NT2/D1 (cell line): ENCODE measurements around the gene ZCCHC12.

GRCh38 chrX:114040231-114040545 is 543.7 kb upstream of the HTR2C start:
- RRBS, 2 experiments = no CpG with 5 or more reads among the region's 8 CpGs

- RRBS, 2 experiments = no CpG with 5 or more reads among the region's 3 CpGs
Observed at GRCh38 chrX:114270007-114270392, 313.9 kb upstream of the HTR2C start.

GRCh38 chrX:115344835-115345629 is 55.5 kb downstream of the LUZP4 start:
- RRBS, 2 experiments = no CpG with 5 or more reads among the region's 4 CpGs

DNA sequence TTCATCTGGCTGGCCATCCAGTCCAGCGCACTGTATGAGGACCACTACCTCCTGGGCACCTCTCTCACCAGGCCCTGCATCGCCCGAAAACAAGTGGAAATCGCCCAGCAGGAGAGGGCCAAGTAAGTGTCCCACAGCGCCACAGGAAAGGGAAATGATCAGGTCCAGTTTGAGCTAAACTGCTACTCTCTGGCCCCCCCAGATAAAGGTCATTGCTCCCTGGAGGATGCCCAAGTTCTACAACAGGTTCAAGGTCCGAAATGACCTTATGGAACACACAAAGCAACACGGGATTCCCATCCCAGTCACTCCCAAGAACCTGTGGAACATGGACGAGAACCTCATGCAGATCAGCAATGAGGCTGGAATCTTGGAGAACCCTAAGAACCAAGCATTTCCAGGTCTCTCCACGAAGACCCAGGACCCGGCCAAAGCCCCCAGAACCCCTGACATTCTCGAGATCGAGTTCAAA is 104.2 kb downstream of the PLS3 start:
- RRBS, 2 experiments = no CpG with 5 or more reads among the region's 12 CpGs

DNA sequence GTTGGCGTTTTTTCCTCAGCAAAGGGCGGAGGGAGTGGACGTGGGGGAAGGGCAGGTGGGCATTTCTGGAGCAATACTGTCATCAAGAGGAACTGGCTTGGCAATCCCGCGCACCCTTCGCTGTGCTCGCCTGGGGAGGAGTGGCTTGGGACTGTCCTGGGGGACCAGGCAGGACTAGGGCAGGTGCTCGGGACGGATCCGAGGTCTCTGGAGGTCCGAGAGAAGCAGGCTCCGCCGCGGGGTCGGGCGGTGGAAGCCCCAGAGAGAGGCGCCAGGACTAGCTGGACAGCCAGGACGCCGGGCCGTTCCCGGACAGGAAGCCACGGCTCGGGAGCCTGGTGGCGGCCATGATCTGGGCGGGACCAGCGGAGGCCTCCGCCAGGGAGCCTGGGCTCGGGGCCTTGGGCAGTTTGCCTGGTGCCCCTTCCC is 282.5 kb upstream of the AGTR2 start:
- RRBS, 2 experiments = no CpG with 5 or more reads among the region's 28 CpGs

GRCh38 chrX:115888626-115888948 is 282.0 kb upstream of the AGTR2 start:
- RRBS, 2 experiments = no CpG with 5 or more reads among the region's 32 CpGs

- RRBS, 2 experiments = no CpG with 5 or more reads among the region's 2 CpGs
Observed at GRCh38 chrX:115936521-115936944, 234.0 kb upstream of the AGTR2 start.

GRCh38 chrX:116009783-116010155 is 160.8 kb upstream of the AGTR2 start:
- RRBS, 2 experiments = no CpG with 5 or more reads among the region's 8 CpGs

GRCh38 chrX:118593220-118593828 is 97.7 kb downstream of the DOCK11 start:
- RRBS, 2 experiments = no CpG with 5 or more reads among the region's 4 CpGs

- RRBS, 2 experiments = no CpG with 5 or more reads among the region's 5 CpGs
Observed at GRCh38 chrX:118698574-118699305, 28.7 kb upstream of the IL13RA1 start.

- RRBS, 2 experiments = 0% methylated on average over 2 to 4 of the region's 55 CpGs
Observed at GRCh38 chrX:118823420-118824256, at the start of gene ZCCHC12. Gene ZCCHC12, plus strand, starts transcription at chrX:118823824.

GRCh38 chrX:118824257-118824797 is 703 bp downstream of the ZCCHC12 start:
- RRBS, 2 experiments = no CpG with 5 or more reads among the region's 20 CpGs

GRCh38 chrX:119019160-119019720 is 44.8 kb downstream of the LONRF3 start:
- RRBS, 2 experiments = no CpG with 5 or more reads among the region's 2 CpGs

- RRBS, 2 experiments = no CpG with 5 or more reads among the region's 5 CpGs
Observed at GRCh38 chrX:119189579-119190044, 46.5 kb upstream of the PGRMC1 start.

- RRBS, 2 experiments = no CpG with 5 or more reads among the region's 4 CpGs
Observed at GRCh38 chrX:119190045-119190442, 46.0 kb upstream of the PGRMC1 start.

GRCh38 chrX:119207499-119208090 is 28.5 kb upstream of the PGRMC1 start:
- RRBS, 2 experiments = no CpG with 5 or more reads among the region's 12 CpGs

DNA sequence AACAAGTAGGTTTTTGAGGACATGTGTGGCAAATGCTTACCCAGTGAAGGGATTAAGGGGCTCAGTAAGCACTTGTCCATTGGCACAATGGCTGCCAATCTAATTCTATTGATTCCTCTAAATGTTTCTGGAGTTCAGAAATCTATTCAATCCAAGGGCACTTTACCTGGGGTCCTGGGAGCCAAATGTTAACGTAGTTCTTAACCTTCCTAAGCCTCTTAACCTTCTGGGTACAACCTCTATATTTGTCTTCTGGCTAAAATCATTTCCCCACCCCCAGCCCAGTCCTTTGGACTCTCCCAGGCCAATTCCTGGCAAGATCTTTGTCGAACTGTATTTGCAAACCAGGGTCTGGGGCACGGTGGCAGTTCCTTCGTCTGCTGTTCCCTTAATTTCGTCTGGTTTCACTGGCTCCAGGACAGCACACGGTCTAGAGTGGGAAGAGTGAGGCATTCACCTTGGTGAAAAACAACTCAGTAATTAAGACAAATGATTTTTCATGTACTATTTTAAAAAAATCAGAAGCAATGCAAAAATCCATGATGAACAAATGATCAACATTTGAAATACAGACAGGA is 834 bp upstream of the SLC25A5 start:
- RRBS, 2 experiments = no CpG with 5 or more reads among the region's 6 CpGs

DNA sequence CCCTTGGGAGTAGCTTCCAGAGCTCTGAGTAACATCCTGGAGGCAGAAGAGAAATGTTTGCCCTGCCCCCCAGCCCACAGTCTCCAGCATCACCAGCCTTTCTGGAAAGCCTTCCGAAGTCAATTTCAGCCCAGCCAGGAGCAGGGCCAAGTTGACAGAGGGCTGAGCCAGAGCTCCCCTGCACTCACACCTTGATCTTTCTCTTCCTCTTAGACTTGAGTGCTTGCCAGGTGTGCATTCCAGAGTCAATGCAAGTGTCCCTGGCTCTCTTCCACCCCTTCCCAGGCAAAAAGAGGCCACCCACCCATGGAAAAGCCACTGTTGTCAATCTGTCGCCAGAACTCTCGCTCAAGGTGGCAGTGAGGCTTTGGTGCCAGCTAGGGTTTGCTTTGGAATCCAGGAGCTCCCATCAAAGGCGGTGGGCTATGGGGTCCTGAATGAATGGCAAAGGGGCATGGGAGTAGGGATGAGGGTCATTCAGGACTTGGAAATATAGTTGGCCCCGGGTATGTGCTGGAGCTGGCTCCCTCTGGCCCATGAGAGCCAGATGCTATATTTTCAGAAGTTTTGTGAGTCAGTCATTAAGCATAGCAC is 35.4 kb downstream of the SLC25A5 start:
- RRBS, 2 experiments = no CpG with 5 or more reads among the region's 5 CpGs

DNA sequence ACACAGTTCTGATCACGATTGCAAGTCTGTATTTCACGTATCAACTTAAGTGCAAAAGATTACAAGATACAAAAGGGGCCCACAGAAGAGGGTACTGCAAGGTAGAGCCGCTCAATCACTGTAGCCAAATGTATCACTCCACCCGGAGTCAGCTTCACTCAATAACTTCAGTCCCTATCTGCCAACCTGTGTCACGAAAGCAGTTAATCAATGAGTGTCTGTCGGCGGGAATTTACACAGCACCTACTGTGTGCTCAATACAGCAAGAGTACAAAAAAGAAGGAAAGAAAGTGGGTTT is 32.5 kb downstream of the UBE2A start:
- RRBS, 2 experiments = no CpG with 5 or more reads among the region's 7 CpGs